ENCODE results near the genes CCDC50 and OPA1.

DNA sequence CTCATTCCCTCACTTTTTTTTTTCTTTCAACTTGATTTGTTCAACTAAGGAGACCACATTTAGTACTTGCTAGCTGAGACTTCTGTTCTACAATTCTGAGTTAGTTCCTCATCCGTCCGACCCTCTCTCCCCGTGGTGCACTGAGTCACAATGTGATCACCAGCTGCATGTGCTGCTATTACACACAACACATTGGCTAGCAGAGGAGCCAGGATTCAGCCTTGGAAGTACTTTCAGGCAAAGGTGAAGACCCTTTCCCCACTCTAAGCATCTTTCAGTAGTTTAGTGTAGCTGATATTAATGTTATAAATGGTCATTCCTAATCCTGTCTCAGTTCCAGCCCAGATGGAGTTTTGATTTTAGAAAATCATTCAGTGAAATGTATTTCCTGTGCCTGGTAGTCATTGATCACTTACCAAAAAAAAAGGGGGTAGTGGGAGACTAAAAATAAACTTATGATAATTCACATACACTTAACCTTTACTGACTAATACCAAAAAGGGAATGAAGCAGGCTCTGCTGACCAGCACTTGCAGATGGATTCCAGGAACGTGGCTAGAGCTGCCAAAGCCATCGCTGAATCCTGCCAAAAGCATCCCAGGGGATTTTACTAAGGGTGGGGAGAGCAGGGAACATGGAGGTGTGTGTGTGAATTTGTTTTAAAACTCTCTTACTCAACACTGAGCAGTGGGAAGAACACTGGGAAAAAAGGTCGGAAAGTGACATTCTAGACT, 424.8 kb downstream of the LPP start:
- PRO-cap = no peak
- RRBS, 2 experiments = no CpG with 5 or more reads among the region's 6 CpGs

DNA sequence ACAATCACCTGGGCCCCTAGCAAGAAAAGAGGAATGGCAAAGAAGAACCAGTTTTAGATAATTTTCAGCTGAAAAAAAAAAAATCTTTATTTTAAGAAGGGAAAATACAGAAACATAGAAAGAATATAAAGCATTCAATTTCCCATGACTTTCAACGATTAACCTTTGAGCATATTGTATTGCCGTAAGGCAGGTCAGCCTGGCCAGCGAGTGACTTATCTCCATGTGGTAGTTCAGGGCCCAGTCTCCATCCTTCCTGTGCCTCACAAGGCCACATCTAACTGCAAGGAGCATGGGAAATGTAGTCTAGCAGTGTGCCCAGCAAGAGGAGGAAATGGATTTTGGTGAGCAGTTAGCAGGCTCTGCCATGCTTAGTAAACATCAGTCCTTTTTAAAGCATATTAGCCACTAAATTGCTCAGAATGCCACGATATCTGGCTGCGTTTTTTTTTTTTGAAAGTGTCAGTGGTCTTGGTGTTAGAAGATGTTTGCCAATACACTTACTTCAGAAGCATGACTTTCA, 470.4 kb upstream of the TPRG1 start:
- PRO-cap = no peak
- RRBS, 2 experiments = no CpG with 5 or more reads among the region's 5 CpGs

DNA sequence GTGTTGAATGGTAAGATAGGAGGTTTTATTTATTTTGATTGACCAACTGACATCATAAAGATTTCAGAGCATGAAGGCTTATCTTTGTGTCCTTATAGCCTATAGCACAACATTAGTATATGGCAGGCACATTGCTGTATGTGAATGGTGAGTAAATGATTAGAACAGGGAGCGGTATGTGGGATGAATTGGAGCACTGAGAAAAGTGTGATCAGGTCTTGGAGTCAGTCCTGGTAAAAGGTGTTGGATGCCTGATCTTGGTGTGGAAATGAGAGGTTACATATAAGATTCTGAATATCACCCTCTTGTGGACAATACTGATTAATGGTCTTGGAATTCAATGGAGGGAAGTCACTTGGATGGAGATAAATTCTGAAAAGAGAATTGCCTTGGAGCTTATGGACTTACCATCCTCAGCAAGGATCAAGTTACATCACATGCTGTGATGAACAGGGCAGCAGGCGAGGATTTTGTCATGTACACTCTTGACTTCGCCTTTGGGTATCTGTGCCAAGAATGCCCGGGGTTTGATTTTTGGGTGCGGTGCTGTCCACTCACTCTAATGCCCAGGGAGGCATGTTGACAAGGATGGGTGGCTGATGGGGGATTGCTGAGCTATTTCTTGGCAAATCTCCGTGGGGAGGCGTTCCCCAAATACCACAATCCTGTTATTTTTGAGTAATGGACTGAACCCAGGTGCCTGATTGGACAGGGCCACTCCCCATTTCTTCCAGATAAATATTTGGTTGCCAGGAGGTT, 96.1 kb downstream of the TPRG1 start:
- PRO-cap = no peak
- RRBS, 2 experiments = no CpG with 5 or more reads among the region's 7 CpGs

DNA sequence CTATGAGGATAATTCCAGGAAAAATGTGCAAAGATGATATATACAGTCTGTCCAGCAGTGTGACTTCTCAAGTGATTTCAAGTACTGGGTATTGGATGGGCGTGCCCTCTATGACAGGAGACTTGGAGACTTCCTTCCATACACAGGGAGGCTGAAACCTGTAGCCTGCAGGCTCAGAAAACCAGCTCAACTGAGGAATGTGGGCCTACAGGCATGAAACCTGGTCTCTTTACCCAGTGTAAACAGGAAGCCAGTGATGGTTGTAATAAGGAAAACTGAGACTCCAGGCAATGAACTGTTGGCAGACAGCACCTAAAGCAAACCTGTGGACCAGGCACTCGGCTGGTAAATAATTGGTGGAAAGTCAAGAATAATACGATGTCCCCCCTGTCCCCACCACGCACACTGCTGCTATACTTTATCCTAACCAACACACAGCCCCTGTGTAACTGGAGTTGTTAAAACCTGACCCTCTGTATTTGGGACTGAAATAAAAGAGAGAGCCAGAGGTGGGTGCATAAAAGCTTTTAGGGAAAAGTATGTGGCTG, 144.6 kb downstream of the TPRG1 start:
- PRO-cap = no peak
- RRBS, 2 experiments = no CpG with 5 or more reads among the region's 4 CpGs

DNA sequence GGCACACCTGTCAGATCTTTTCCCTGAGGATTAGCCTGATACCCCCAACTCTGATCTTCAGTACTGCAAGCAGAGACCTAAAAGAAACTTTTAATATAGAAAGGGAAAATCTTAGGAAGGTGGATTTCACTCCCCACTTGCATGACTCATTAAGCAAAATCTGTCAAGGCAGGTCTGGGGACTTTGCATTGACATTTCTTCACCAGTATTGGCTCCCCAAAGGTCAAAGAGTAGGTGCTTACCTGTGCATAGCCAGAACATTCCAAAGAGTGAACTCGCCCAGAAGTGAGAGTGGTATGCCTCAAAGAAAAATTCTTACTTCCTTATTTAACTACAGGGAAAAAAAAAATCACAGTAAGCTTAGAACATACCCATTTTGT, 140.9 kb upstream of the TP63 start:
- PRO-cap = no peak
- RRBS, 2 experiments = no CpG with 5 or more reads among the region's 1 CpG

GRCh38 chr3:189766419-189766708, 135.2 kb downstream of the TP63 start:
- PRO-cap = no peak
- RRBS, 2 experiments = no CpG with 5 or more reads among the region's 2 CpGs

DNA sequence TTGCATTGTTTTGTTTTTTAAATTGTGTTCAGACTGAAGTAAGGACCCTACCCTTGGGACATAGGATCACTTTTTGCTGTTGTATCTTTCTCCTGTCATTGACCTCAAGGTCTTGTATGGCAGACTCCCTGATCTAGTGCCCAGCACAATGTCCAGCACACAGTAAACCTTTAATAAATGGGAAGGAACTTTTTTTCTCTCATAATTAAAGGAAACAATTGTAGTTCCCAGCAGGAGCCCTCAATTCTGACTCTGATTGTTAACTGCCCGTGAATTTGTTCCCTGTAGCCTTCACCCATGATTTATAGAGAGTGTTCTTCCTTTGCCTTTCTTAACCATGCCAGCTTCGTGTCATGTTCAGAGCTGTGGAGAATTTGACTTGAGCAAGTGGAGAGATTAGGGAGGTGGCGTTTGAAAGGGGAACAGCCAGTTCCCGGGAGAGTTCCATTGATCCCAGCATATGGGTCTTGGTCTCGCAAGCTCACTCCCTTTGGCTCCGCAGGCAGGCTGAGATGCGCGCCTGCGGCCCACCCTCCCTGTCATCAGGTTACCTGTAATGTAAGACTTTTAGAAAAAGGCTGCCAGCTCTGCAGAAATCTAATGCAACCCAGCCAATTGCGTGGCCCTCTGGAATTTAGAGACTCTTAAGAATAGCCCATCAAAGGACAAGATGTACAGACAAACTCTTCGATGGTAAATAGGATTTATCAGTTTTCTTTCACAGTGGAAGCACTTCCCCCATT, 182.6 kb downstream of the TP63 start:
- PRO-cap = no peak
- RRBS, 2 experiments = no CpG with 5 or more reads among the region's 11 CpGs

DNA sequence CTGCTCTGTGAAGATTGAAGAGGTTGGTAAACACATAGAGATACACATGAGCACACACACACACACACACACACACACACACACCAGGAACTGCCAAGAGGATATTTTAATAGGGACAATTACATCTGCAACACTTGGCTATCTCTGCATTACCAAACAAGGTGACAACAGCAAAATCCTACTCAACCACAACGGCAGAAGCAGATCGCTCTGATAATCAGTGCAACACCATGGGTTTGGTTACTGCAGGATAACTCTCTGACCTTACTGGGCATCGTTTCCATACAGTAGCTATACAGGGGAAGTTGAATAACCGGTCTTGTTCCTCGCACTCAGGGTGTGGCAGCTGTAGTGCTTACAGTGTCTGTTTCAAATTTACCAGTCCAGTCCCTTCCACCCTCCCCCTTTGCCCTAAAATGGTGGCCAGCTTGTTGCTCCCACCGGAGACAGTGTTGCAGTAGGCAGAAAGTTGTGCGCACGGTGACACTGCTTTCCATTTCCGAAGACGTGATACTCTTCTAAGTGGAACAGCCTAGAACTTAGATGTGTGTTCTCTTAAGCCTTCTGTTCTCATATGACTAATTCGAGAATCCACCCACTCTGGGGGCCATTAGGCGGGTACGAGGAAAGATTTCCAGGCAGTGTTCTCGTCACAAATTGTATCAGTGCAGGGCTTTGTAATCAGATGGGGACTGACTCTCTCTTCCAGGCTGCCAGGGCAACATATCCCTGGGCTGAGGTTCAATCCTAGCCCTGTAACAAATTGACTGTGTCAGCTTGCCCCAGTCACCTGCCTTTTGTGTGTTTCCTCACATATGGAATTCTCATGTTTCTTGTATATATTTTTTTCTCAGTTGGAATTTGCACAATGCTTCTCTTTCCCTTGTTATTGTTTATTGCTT, 176.1 kb downstream of the P3H2 start:
- PRO-cap = no peak
- RRBS, 2 experiments = no CpG with 5 or more reads among the region's 14 CpGs

- PRO-cap = no peak
- RRBS, 2 experiments = no CpG with 5 or more reads among the region's 7 CpGs
Observed at GRCh38 chr3:190144669-190145165, 24.0 kb upstream of the P3H2 start.

DNA sequence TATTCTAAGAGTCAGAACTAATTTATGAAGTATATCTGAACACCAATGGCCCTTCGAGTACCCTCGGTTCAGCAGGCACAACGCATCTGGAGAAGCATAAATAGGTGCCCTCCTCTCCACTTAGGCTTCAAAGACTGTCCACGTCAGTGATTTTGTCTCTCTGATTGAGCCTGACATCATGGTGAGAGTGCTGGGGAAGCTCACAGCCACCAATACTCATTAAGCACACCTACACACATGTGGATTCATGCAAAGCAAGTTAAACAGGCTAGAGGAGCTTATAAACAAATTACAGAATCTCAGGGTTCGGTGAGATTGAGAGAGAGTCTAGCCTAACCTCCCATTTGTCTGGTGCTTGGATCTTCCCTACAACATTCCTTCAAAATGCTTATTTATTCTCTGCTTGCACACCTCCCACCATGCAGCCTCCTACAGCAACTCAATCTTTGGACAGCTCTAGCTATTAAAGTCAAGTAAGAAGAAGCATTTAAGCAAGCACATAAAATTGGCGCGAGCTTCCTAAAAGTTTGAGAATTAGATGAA, 3.5 kb downstream of the CLDN1 start:
- PRO-cap = no peak
- RRBS, 2 experiments = no CpG with 5 or more reads among the region's 7 CpGs

GRCh38 chr3:190514307-190514975, 556 bp downstream of the IL1RAP start:
- PRO-cap = unidirectional peak, plus-strand start at chr3:190514576
- RRBS, 2 experiments = no CpG with 5 or more reads among the region's 30 CpGs

DNA sequence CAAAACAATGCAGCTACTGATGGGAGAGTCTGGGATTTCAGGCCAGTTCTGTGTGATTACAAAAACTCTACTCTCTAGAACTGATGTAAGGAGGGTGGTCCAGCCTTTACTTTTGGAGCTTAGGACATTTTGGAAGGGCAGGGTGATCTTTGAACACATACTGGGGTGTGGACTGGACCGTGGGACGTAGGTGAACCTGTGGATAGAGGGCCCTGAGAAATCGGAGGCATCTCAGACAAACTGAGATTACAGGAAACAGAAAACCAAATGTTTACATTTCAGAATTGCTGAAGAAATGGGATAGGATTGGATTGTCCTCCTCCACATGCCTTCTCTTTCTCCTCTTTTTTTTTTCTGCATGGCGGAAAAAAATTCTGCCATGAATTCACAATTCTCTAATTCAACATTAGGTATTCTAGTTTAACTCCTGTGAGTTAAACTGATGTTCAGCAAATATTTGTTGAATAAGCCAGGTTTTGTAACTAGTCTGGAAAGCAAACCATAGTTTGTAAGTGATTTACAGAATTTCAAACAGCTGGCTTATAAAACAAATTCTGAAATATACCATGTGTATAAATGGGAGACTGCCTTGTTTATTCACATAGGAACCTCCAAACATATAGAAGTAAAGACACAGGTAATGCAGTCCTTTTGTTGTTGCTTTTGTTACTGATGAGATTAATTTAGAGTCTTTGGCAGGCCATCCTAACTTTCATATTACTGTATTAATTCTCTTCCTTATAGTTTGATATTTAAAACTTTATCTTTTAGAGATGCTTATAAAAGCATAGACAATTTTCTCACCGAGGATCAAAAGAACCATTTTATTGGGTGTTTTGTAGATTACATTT, 101.1 kb downstream of the IL1RAP start:
- PRO-cap = no peak
- RRBS, 2 experiments = no CpG with 5 or more reads among the region's 5 CpGs

- PRO-cap = no peak
- RRBS, 2 experiments = no CpG with 5 or more reads among the region's 1 CpG
Observed at GRCh38 chr3:191300829-191301494, 28.2 kb upstream of the CCDC50 start.

GRCh38 chr3:191329159-191329919, at the start of gene CCDC50:
Gene CCDC50, plus strand, starts transcription at chr3:191329394.
- PRO-cap = bidirectional peak, plus-strand start at chr3:191329421, minus-strand start at chr3:191329304; bidirectional peak, plus-strand start at chr3:191329767, minus-strand start at chr3:191329868
- RRBS, 2 experiments = under 1 to 2% methylated on average over 23 of the region's 80 CpGs

- PRO-cap = no peak
- RRBS, 2 experiments = no CpG with 5 or more reads among the region's 1 CpG
Observed at GRCh38 chr3:192840845-192841372, 76.7 kb downstream of the MB21D2 start.

DNA sequence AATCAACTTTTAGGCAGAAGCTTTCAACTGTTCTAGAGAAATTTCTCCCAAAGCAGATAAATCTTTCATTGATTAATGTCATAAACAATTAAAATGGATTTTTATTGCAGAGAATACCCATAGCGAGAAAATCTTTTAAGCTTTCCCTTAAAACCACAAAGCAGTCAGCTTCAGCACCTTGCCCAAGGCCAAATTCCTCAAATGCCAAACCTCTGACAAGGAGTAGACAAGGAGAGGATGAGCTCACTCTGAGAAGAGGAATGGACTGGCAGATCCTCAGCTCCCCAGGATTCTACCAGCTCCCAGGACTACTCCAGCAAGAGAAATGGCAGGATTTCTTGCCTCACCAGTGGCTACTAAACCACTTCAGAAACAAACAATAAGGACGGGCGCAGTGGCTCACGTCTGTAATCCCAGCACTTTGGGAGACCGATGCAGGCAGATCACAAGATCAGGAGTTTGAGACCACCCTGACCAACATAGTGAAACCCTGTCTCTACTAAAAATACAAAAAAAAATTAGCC, 37.9 kb downstream of the MB21D2 start:
- PRO-cap = no peak
- RRBS, 2 experiments = no CpG with 5 or more reads among the region's 5 CpGs

- PRO-cap = no peak
- RRBS, 2 experiments = no CpG with 5 or more reads among the region's 1 CpG
Observed at GRCh38 chr3:193552707-193552846, 2.1 kb downstream of the ATP13A4 start.

GRCh38 chr3:193589982-193590555, 2.9 kb upstream of the OPA1 start:
- PRO-cap = unidirectional peak, plus-strand start at chr3:193590351
- RRBS, 2 experiments = no CpG with 5 or more reads among the region's 5 CpGs

DNA sequence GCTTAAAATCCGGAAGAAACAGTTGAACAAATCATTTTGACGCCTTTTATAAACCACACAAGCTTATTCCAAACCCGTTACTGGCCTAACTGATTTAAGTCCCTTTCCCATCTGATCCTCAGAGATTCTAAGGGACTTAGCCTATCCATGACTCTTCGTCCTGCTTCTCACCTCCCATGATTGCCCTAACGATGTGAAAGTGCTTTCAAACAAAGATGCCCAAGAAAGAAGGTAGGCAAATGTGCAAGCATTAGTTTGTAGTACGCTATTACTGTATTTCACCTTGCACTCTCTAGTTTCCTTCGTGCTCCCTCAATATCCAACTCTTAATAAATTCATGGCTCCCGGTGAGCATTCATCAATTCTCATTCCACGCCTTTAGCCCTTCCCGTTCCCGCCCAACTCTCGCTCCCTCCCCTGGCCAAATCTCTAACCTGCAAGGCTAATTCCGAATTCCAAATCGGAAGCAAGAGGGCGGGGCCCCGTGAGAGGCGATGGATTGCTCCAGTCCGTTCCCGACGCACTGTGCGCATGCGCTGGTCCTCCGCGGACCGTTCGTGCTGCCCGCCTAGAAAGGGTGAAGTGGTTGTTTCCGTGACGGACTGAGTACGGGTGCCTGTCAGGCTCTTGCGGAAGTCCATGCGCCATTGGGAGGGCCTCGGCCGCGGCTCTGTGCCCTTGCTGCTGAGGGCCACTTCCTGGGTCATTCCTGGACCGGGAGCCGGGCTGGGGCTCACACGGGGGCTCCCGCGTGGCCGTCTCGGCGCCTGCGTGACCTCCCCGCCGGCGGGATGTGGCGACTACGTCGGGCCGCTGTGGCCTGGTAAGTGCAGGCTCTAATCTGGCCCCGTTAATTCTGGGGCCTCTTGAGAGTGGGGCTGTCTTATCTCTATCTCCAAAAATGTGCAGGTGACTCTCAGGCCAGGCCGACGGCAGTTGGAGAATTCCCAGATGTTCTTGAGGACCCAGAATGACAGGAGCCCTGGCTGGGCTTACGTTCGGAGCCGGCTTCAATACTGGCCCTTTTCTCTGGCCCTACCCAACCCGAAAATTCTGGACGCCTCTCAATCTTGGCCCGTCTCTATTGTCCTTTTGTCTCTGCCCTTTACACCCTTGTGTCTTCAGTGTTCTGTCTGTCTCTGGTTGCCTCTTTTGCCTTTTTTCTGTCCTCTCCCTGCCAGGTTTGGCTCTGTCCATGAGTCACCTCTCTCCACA, at the start of gene OPA1:
Gene OPA1 (plus strand): TSS at position 622 of the 1,215 bp plus-strand sequence.
- PRO-cap = bidirectional peak, plus-strand start at position 706 of the sequence, minus-strand start at position 331 of the sequence
- RRBS, 2 experiments = 1 to 2% methylated on average over 10 of the region's 60 CpGs

DNA sequence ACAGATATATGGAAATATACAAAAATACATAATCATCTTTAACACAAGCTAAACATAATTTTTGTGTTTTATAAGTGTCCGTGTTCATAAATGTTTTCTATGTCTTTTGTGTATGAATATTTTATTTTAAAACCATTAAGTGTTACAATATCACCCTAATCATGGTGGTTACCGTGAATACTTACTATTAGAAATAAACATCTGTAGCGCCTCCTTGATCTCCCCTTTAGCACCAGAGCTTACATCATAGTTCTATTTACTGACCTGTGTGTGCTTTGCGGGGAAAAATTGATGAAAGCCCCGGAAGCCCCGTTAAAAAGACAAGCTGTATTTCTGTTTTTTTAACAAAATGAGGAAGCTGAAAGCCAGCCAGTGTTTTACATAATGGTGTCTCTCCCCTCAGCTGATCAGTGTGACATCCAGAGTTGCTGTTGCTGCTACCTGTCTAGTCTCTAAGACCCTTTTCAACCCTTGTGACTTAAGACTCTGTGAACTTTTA, 100.7 kb downstream of the OPA1 start:
- PRO-cap = no peak
- RRBS, 2 experiments = no CpG with 5 or more reads among the region's 6 CpGs

Measured in HEK293 (cell line).